BJ (cell line): ENCODE data around the genes ATRX and TBX22.

DNA sequence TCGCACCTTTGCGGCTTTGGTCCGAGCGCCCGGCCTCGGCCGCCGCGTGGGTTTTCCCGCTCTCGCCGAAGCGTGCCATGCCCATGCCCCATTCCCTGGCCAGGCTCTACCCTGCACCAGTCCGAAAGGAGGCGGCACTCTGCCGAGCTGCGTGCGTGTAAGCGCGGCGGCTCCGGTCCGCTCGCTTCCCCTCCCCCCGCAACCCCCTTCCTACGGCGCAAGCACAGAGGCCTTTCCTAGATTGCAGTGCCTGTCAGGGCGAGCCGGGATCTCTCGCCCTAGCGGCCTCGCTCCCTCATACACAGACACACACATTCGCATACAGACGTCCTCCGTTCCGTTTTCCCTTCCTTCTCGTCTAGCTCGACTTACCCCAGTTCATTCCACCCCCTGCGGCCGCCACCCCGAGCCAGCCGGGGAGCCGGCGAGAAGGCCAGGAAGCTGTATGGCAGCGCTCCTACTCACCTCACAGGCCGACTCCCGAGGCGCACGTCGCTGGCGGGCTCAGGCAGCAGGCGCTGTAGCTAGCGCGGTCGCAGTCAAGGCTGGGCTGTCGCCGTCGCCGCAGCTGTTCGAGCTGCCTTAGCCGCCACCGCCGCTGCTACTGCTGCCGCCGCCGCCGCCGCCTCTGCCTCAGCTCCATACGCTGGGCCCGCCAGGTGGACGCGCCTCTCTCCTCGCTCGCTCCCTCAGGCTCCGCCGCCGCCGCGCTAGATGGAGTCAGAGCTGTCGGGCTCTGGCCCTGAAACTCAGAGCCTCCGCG is 653 bp downstream of the NEXMIF start:
- CAGE, long polyA plus RNA, result no peak
- RRBS, result 3% methylated on average over 6 of the region's 82 CpGs

DNA sequence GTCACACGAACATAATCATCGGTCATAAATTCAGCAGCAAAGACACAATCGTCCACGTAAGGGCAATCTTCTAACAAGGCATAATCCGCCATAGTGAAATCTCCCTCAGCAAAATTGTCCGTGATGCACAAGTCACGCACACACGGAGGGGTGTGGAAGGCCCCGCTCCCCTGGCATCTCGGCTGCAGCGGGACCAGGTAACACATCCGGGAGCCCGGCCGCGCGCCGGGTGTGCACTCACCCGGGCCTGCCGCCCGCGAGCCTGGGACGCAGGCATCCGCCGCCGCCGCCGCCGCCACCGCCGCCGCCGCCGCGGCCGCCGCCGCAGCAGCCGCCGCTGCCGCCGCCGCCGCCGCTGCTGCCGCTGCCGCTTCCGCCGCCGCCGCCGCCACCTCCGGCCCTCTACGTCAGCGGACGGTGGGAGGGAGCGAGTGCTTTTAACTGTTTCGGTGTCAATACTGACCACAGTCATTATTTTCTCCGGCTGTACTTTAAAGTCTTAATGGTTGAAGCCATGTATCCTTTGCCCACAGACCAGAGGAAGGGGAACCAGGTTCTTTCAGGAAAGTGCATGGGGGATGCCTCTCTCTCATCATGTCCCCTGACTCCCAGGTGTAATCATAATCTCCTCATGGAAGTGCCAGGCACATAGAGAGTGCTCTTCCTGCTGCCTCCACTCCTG is 38.1 kb downstream of the MAGEE2 start:
- CAGE, long polyA plus RNA, result no peak
- RRBS, result 5% methylated on average over 2 of the region's 58 CpGs

GRCh38 chrX:76329686-76330122 is 97.8 kb upstream of the MAGEE1 start:
- CAGE, long polyA plus RNA, result no peak

DNA sequence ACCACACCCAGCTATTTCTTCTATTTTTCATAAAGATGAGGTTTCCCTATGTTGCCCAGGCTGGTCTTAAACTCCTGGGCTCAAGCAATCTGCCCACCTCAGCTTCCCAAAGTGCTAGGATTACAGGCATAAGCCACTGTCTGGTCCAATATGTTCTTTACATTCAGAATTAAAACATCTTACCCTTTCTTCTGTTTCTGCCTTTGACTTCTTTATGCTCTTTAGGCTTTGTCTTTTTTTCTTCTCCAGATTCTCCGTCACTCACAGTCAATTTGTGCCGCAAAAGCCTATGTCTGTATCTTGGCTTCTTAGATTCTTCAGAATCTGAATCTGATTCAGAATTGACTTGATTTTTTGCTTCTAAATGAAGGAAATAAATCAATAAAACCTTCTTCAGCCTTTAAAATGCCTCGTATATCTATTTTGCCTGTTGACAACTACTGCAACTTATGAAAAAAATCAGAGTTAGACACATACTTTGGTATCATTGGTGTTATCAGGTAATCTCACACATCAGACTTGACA is 122.8 kb downstream of the ATRX start:
- CAGE, long polyA plus RNA, result start-site peak on the minus strand centred at position 267 of the sequence, 50 bp wide, 27 and 22 reads in 2 replicates
- RRBS, result no CpG with 5 or more reads among the region's 3 CpGs

GRCh38 chrX:77785342-77786676 is at the start of gene ATRX:
Gene ATRX, minus strand, starts transcription at chrX:77786216.
- CAGE, long polyA plus RNA, result start-site peak on the minus strand at chrX:77786204-77786229, 299 and 226 reads in 2 replicates
- RRBS, result no CpG with 5 or more reads among the region's 68 CpGs

- CAGE, long polyA plus RNA, result no peak
- RRBS, result 1% methylated on average over 21 of the region's 37 CpGs
Measured at GRCh38 chrX:78103589-78104106, 400 bp upstream of the PGK1 start.

- CAGE, long polyA plus RNA, result no peak
- RRBS, result no CpG with 5 or more reads among the region's 4 CpGs
Measured at GRCh38 chrX:80014187-80014968, at the start of gene TBX22. Gene TBX22, plus strand, starts transcription at chrX:80014753.

- CAGE, long polyA plus RNA, result no peak
- RRBS, result no CpG with 5 or more reads among the region's 6 CpGs
Measured at GRCh38 chrX:80681099-80681491, 128.6 kb downstream of the BRWD3 start.

DNA sequence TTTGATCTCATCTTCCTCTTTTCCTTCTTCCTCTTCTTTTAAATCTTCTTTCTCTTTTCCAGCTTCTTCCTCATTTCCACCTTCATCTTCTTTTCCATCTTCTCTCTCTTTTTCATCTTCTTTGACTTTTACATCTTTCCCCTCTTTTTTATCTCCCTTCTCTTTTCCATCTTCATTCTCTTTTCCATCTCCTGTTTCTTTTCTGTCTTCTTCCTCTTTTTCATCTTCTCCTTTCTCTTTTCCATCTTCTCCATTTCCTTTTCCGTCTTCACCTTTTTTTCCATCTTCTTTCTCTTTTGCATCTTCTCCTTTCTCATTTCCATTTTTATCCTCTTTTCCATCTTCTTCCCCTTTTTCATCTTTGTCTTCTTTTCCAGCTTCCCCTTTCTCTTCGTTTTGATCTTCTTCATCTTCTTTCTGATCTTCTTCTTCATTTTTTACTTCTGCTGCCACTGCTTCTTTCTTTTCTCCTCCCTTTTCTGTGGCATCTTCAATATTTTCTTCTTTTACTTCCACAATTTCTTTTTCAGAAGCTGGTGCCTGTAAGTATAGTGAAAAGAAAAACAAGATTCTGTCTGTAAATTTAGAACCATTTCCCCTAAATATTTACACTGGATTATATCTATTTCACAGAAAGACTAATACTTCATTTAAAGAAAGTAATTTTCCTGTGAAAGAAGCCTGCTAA is 86.9 kb downstream of the HMGN5 start:
- CAGE, long polyA plus RNA, result start-site peak on the minus strand centred at position 401 of the sequence, 286 bp wide, 18 and 88 reads in 2 replicates
- RRBS, result no CpG with 5 or more reads among the region's 2 CpGs

DNA sequence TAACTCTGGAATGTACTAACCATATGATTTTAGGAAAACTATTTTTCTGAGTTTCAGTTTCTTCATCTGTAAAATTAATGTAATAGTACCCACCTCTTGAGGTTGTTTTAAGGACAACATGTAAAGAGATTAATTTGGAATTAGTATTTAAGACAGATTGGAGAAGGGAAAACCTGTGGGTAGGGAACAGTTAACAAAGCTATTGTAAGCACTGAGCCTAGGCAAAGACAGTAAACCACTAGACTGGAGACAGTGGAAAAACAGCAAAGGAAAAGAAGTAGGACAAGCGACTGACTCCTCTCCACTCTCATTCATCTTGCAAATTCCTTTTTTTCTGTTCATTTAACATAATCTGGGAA is 843 bp downstream of the HMGN5 start:
- CAGE, long polyA plus RNA, result no peak
- RRBS, result no CpG with 5 or more reads among the region's 1 CpG

DNA sequence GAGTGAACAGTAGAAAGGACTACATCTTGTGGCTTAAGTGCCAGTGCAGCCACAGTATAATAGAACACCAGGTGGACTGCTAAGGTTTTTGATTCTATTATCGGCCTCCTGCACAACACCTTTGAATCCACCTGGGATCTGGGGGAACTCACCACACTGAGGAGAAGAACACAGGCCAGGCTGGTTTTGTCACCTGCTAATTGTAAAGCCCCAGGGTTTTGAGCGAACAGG is 36.4 kb downstream of the SH3BGRL start:
- CAGE, long polyA plus RNA, result no peak
- RRBS, result no CpG with 5 or more reads among the region's 2 CpGs

DNA sequence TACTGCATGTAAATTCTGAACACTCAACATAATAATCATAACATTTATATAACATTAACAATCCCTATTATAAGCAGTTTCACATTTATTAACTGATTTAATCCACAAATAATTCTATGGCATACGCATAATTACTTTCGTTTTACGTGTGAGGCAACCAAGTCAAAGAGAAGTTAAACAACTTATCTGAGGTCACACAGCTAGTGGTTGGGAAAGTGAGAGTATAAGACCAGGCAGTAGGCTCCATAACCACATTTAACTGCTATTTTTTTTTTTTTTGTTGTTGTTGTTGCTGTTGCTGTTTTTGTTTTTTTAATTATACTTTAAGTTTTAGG is 972.7 kb upstream of the POU3F4 start:
- CAGE, long polyA plus RNA, result no peak
- RRBS, result no CpG with 5 or more reads among the region's 3 CpGs

DNA sequence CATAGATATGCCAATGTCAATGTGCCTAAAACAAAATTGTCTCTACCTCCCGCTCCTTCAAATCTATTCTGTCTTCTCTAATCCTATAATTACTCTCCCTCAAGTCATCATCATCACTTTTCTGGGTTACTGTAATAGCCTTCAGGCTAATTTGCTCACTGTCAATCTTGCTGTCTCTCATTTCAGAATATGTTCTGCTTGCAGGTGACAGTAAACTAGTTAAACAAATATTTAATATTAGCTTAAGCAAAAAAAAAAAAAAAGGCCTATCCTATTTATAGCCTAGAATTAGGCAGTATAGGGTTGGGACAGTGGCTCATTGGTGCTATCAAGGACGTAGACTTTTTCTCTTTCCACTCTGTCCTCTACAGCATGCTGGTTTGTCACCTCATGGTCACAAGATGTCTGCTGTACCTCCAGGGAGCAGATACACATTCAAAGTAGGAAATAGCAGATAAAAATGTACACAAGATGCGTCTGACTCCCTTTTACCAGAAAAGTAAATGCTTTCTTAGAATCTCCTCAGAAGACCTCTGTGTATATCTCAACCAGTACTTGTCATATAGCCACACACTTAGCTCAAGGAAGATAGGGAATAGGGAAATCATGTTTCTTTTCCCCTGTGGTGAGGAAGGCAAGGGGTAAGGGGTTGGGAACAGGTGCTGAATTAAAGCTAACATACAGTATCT is 86.2 kb downstream of the APOOL start:
- CAGE, long polyA plus RNA, result no peak
- RRBS, result no CpG with 5 or more reads among the region's 3 CpGs

GRCh38 chrX:86002585-86002874 is 44.8 kb downstream of the CHM start:
- CAGE, long polyA plus RNA, result no peak
- RRBS, result no CpG with 5 or more reads among the region's 7 CpGs

- CAGE, long polyA plus RNA, result no peak
- RRBS, result no CpG with 5 or more reads among the region's 17 CpGs
Measured at GRCh38 chrX:92103359-92103920, 324.3 kb downstream of the PCDH11X start.

DNA sequence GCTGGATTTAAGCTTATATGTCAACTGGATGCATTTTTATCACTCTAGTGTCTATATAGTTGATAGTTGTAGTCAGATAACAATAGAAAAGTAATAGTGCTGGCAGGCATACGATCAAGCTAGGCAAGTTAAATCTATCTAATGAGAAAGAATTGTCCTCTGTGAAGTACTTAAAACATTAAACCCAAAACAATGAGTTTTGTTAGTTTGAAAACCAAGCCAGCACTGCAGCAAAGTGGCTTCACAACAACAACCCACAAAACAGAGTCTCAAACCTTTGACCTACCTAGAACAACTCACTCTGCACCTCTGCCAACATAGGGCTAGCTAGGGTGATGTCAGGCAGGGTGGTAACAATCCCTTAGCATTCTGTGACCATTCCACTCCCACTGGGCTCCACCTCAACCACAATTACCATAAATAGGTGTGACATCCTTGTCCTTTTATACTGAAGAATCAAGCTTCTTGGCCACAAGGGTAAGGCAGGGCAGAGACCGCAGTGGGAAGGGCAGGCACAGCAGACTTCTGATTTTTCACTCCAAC is 795.5 kb upstream of the DIAPH2 start:
- CAGE, long polyA plus RNA, result no peak
- RRBS, result no CpG with 5 or more reads among the region's 2 CpGs

GRCh38 chrX:96245045-96245762 is 439.4 kb upstream of the DIAPH2 start:
- CAGE, long polyA plus RNA, result no peak
- RRBS, result no CpG with 5 or more reads among the region's 4 CpGs

GRCh38 chrX:96993543-96994000 is 109.9 kb downstream of the RPA4 start:
- CAGE, long polyA plus RNA, result no peak
- RRBS, result no CpG with 5 or more reads among the region's 2 CpGs

DNA sequence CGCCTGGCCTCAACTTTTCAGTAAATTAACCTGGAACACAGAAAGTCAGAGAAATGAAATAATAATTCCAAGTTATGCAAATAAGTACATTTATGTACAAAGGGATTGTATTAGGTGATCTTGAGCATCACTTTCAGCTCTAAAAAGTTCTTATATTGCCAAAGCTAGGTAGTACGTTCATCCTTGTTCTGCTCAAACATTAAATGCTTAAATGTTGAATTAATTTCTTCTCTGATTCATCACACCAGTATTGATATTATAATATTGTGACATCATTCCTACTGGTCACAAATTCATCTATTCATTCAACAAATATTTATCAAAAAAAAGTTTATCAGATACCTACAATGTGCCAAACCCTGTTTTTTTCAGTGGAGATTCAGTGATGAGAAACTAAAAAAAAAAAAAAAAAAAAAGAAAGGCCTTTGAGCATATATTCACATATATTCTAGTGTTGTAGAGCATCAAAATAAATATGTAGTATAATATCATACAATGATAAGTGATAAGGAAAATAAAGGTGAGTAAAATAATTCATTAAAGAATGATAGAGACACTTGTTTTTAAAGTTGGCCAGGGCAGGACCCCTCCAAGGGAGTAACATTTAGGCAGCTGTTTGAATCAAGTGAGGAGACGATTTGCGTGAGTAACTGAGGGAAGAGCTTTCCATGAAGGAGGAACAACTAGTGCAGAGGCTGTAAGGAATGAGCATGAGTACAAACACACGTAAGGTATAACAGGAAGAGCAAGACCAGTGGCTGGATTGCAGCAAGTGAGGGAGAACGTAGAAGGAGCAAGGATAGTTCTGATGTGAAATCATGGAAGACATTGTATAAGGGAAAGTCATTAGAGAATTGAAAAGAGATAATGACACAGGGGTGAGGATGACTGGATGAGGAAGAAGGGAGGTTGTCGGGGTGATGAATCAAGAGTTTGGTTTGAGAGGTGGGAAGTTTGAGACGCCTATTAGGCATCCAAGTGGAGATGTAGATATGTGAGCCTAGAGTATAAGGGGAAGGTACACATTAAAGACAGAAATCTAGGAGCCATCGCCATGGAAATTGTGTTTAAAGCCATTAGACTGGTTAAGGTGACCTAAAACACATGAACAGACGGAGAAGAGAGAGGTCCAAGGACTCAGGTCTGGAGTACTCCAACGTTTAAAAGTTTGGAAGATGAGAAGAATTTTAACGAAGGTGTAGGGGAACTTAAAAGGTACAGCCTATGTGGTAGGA is 378.4 kb downstream of the RPA4 start:
- CAGE, long polyA plus RNA, result no peak
- RRBS, result no CpG with 5 or more reads among the region's 12 CpGs

- CAGE, long polyA plus RNA, result no peak
- RRBS, result no CpG with 5 or more reads among the region's 6 CpGs
Measured at GRCh38 chrX:97617018-97617488, 733.3 kb downstream of the RPA4 start.